Neural cell (in vitro differentiated cells): ENCODE measurements around a stretch of chr1.

DNA sequence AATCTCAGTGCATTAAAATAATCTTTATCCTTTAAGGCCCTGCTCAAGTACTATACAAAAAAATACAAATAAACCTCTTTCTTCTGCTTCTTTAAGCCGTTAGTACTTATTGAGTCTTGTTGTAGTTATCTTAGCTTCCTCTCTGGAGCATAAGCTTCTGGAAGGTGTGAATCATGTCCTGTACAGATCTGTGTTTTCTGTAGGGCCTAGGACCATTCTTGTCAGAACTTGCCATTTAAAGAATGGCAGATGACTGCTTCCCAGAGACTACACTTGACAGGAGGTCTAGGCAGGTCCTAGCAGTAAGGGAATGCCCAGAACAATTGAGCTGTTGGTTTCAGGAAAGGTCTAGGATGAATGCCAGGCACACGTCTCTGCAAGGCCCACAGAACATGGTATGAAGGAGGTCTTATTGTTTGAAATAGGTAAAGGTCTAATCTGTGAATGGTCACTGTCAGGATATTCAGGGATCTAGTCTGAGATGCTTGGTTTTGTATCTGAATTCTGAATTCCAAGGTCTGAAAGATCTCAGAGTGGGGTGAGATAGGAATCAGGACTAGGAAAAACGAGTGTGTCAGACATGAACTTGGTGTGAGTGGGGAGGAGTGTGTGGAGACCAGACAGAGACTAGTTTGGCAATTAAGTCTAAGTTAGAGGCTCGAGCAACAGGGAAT lies 13.0 kb downstream of the NEK7 start:
- RAMPAGE, long total RNA: no peak

GRCh38 chr1:198294735-198295635 lies 138.2 kb downstream of the NEK7 start:
- RAMPAGE, long total RNA: no peak

- RAMPAGE, long total RNA: no peak
Observed at GRCh38 chr1:198320004-198321152, 163.6 kb downstream of the NEK7 start.

DNA sequence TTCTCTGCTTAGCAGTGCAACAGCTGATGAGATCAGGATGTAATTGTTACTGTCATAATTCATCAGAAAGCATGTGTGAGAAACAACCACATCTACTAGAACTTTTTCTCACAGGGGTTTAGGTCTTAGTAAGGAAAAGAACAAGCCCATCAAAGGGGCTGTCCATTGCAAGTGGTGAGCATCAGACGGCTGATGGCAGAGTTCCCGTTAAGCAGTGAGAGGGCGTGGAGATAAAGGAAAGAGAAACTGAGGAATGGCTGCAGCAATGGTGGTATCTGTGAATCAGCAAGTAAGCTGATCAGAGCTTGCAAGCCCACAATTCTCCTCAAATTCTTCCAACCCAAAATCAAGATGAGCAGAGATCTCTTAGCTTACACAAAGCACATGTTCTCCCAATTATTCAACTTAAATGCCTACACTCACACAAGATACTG lies 64.7 kb downstream of the PTPRC start:
- RAMPAGE, long total RNA: no peak

DNA sequence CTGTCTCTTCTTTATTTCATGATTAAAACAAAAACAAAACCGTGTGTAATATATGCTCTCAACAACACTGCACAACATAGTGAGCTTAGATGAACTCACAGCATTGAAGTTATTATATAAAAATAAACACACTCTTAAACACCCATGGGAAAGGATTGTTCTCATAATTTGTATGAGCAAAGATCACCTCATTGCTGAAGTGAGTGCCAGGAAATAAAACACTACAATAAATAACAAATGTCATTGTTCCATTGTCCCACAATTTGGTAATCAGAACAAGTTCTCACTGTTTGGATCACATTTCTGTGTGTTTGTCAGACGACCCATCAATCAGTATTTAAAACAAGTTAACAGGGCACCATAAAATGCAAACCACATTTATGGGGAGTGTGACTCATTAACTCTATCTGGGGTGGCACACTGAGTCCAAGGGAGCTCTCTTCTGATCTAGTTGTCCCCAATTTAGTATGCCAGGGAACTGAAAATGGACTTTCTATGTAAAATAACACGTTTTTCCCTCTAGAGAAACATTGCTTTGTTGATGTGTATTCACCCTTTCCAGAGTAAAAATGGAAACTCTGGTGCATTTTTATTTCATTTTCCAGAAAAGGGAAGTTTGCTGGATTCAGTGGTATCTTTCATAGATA lies 124.5 kb downstream of the PTPRC start:
- RAMPAGE, long total RNA: no peak

DNA sequence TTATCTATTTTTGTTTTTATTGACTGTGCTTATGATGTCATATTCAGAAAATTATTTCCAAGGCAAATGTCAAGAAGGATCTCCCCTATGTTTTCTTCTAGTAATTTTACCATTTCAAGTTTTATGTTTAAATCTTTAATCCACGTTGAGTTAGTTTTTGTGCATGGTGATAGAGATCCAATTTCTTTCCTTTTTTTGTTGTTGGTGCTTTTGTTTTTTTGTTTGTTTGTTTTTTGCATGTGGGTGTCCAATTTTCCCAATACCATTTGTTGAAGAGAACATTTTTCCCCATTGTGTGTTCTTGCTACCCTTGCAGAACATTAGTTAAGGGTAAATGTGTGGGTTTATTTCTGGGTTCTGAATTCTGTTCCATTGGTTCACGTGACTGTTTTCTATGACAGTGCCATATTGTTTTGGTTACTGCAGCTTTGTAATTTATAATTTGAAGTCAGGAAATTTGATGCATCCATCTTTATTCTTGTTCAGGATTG lies 636.0 kb downstream of the PTPRC start:
- RAMPAGE, long total RNA: no peak

GRCh38 chr1:200075827-200076480 lies 48.4 kb downstream of the NR5A2 start:
- RAMPAGE, long total RNA: no peak

DNA sequence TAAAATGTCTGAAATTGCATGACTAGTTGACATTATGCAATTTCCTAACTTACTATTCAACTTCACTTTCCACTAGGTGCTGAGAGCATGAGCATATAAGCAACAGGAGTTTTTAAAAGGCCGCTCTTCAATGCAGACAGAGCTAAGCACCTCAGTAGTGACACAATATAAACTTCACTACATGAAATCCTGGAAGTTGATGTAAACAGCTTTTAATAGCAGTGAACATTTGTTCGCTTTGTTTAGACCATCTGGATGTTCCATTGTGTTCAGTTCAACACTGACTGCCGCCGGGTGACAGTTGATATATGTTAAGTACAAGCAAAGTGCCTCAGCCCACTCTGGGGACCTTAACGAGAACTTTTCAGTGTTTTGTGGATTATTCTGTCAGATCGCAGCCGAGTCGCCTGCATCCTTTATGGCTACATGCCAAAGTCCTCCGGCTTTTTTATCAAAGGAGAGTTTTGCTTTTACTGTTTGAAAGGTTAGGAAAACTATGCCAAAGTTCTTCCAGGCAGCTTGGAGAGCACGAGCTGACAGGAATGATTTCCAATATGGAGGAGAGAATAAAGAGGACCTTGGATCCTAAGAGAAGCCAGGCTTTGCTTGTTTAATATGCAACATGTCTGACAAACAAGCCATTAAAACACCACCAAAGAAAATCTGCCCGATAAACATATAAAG lies 167.3 kb downstream of the ZNF281 start:
- RAMPAGE, long total RNA: no peak

- RAMPAGE, long total RNA: no peak
Observed at GRCh38 chr1:200352039-200352542, 57.7 kb downstream of the ZNF281 start.

DNA sequence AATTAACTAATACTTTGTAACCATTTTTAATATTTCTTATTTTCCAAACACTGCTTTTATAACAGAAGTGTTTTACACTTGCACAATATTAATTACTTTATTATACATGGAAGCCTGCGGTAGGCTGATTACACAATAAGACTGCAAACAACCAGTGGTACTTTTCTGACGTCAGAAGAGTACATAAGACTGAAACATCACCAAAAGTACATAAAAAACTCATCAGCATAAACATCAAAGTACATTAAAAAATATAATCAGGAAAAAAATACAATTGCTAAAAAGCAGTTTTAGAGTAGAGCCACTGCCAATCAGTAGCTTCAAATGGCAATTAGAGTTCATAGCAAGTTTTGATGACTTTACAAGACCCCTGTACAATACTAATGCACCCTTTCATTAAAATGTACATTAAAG lies 4.5 kb downstream of the ZNF281 start:
- RAMPAGE, long total RNA: no peak

- RAMPAGE, long total RNA: no peak
Observed at GRCh38 chr1:200670443-200670821, 725 bp upstream of the DDX59 start.

DNA sequence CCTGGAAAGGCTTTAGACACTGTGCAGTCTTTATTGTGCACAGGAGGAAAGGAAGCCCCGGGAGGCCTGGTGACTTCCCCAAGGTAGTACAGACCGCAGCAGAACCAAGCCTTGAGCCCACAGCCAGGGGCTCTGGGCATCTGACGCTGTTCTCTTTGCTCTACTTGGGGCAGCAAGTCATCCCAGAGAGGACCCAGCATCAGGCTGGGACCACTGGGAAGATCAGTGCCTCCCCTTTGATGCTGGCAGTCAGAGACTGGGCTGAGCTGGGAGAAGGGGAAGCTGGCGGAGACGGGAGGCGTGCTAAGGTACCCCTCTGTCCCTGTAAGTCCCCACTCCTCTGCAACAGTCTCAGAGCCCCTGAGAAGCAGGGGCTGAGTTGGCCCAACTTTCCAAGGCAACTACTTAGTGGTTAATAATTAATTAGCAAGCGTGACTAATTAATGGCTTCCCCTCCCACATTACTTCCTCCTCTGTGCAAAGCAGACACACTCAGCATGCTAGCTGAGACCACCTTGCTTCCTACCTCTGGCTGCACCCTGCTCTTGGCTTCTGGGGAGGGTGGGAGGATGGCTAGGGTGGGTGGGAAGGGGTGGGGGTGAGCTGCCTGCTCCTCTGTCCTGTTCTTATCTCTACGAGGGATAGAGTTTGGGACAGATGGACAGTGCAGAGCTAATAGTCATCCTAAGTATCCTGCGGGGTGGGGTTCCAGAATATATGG lies 1.2 kb downstream of the INAVA start:
- RAMPAGE, long total RNA: no peak

- RAMPAGE, long total RNA: no peak
Observed at GRCh38 chr1:200907945-200908898, 13.5 kb downstream of the INAVA start.

DNA sequence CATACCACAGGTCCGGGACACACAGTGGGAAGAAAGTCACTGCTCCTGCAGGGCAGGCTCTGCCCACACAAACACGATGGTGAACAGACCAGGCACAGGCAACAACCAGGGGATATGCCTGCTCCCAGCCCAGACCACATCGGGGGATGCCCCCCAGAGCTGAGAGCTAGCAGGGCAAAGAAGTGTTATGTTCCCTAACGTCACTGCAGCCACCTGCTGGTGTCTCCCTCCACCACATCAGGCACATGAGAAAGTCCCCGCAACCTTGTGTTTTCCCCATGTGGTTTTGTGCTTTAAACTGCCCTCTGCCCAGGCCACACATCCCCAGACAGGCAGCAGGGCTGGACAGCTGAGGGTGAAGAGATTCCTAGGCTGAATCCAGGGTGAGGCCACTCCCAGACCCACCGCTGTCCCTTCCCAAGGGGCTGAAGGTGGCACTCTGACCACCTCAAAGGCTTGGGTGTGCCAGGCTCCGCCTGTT lies 53.5 kb downstream of the KIF21B start:
- RAMPAGE, long total RNA: no peak

- RAMPAGE, long total RNA: no peak
Observed at GRCh38 chr1:201153385-201154127, 718 bp downstream of the TMEM9 start.

GRCh38 chr1:201183677-201184258 lies 6.9 kb upstream of the IGFN1 start:
- RAMPAGE, long total RNA: no peak

GRCh38 chr1:201187164-201187417 lies 3.5 kb upstream of the IGFN1 start:
- RAMPAGE, long total RNA: no peak

DNA sequence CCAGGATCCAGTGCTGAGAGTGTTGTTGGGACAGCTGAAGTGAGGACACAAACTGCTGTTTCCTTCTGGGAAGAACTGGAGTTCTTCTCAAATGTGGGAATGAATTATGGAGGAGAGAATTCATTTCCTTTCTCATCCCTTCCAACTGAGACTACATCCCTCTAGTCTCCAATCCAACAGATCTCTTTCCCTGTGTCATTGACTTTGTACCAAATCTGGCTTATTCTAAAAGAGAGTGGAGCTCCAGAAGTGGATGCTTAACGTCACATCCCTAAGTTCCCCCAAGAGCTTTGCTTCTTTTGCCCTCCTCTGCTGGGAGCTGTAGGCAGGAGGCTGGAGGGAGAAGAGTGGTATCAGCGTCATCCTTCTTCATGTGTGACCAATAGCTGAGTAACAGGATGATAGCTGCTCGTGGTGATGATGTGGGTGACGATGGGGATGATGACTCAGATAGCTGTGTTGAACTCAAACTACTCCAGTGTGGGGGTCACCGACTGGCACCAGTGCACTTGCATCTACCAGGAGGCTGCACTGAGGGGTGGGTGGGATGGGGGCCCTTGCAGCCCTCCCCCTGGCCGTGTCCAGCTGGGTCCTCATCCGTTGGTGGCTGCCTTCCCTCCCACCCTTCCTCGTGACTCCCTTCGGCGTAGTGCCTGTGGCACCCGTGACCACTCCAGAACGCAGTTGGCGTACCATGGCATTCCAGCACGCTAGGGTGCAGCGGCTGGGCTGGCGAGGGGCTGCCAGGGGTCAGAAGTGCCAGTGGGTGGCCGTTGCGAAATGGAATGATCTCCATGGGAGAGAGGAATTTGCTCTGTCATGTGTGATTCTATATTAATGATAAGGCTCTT lies 1.0 kb downstream of the IGFN1 start:
- RAMPAGE, long total RNA: no peak

DNA sequence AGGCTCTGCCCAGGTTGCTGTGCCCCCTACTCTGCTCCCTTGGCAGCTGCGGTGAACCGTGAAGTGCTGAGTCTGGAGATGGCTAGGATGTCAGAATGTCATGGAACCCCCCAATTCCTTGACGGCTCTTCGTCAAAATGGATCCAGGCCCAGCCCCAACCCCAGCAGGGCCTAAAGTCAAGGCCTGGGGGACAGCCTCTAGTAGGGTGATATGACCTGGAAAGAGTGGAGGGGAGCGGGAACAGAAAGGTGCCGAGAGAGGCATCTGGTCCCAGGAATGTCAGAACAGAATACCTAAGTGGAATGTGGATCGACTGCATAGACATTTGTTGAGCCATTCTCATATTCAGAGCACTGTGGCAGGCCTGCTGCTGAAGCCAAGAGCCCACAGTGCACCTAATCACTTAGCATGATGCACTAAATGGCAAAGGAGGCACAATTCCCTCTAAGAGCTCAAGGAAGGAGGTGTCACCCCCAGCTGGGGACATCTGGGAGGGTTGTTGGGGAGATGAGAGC lies 8.8 kb upstream of the PKP1 start:
- RAMPAGE, long total RNA: no peak

GRCh38 chr1:201275157-201275852 lies 8.0 kb upstream of the PKP1 start:
- RAMPAGE, long total RNA: no peak